ENCODE data around the genes POTEB2, GOLGA6L22, TUBGCP5, GOLGA8S and MAGEL2.

DNA sequence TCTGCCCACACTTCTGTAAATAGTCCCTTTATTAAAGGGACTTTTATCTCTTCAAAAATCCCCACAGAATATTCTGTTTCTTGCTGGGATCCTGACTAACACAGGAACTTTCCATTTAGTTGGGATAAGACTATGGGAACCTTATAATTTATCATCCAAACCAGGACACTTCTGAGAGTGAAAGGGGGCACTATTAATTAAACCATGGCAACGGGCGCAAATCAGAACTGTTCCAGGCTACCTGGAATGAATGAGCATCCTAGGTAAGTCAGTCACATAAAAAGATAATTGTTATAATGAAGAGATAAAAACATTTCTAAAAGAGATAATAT lies 315.4 kb downstream of the GOLGA6L6 start:
- PRO-cap: no peak
- RRBS: no CpG with 5 or more reads among the region's 2 CpGs

GRCh38 chr15:20866023-20866753 lies at the start of gene POTEB2:
POTEB2 (minus strand) TSS chr15:20866314.
- PRO-cap: no peak
- RRBS: no CpG with 5 or more reads among the region's 30 CpGs

DNA sequence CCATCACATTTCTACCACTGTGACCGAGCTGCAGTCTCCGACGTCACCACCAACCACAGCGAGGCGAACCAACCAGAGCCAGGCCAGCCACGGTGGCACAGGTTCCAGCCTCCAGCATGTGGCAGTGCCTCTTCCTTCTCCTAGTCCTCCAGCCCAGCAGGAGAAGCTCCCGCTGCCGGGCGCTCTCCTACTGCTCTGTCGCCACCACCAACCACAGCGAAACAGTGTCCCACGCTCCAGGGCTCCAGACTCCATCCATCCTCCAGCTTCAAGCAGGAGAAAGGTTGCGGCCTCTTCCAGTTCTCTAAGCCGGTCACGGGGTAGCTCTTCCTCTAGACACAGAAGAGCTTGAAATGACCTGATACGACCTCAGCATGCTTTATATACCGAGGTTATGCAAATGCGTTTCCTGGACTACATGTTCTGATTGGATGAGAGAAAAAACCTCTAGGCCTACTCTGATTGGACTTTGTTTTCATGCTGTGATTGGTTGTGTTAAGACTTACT lies 177.7 kb downstream of the POTEB3 start:
- PRO-cap: no peak
- RRBS: 91% methylated on average over 5 of the region's 18 CpGs

DNA sequence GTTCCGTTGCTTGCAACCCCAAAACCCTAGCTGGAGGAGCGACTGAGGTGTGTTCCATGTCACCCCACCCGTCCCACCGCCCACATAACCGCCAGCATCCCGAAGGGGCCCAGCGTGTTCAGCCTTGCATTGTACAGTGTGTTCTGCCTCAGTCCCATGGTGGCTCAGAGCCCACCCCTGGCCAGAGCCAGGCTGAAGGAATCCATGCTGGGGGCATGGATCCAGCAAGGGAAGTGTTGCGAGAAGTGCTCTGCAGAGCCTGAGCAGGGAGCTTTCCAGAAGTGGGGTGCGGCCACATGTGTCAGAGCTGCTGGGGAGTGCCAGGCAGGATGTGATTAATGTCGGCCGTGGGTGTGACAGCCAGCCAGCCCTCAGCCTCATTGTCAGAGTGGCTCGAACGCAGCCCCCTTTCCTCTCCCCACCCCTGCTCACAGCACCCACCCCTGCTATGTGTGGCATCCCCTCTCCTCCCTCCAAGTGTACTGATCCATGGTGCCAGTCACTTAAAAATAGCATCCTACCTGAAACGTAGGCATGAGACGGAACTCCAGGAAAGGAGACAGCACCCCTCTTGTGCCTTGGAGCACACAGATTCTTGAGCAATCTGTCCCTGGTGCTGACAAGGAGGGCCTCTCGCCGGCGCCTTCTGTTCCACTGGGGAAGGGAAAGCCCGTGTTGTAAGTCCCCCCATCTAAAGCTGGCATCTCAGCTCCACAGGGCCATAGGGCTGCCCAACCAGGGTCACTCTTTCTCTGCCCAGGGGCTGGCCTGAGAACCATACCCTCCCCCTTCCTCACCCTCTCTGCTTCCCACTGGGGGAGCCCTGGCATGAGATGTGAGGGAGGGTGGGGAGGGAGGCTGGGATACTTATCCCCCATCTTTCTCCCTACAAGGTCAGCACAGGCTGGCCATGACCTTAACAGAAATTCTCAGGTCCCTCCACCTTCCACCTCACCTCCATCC lies 145.0 kb downstream of the OR4N4 start:
- PRO-cap: no peak
- RRBS: no CpG with 5 or more reads among the region's 19 CpGs

DNA sequence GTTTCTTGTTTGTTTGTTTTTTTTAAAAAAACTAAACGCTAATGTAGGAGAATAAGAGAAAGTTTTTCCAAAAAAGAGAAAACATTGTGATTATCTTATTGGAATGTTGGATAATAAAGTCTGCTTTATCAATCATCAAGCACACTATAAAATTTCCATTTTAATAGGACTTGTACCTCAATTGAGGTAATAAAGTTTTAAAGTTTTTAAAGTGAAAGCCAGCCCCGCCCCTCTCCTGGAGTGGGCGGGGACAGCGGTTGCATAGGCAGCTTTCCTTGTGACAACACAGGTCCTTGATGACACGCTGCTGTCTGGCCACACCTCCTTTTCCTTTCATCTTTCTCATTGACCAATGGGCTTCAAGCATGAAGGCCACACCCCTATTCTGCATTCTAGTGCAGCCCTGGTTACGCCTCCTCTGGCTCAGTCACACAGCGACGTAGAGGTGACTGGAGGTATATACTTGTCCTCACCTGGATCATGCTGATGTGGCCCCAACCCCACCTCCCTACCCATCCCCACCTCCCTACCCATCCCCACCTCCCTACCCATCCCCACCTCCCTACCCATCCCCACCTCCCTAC lies at the start of gene GOLGA6L22:
Gene GOLGA6L22 (plus strand): TSS at position 390 of the 584 bp plus-strand sequence.
- PRO-cap: no peak
- RRBS: no CpG with 5 or more reads among the region's 8 CpGs

- PRO-cap: no peak
- RRBS: no CpG with 5 or more reads among the region's 5 CpGs
These were observed 24.6 kb downstream of the CYFIP1 start for GRCh38 chr15:22955542-22955990.

- PRO-cap: bidirectional peak, plus-strand start at chr15:23039698, minus-strand start at chr15:23039569
- RRBS: no CpG with 5 or more reads among the region's 103 CpGs
These were observed at the start of gene TUBGCP5 for GRCh38 chr15:23038583-23039828. TUBGCP5 (minus strand) TSS chr15:23039569.

DNA sequence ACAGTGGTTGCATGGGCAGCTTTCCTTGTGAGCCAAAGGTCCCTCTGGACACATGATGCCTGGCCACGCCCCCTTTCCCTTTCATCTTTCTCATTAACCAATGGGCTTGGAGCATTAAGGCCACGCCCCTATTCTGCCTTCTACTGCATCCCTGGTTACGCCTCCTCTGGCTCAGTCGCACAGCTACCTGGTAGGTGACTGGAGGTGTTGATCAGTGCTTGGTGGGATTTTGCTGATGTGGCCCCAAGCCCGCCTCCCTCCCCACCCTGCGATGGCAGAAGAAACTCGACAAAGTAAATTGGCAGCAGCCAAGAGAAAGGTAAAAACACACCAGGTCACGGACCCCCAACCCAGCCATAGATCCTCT lies at the start of gene GOLGA8S:
Gene GOLGA8S (plus strand): TSS at position 174 of the 367 bp plus-strand sequence.
- PRO-cap: no peak
- RRBS: no CpG with 5 or more reads among the region's 8 CpGs

GRCh38 chr15:23647436-23648468 lies at the start of gene MAGEL2:
MAGEL2 (minus strand) TSS chr15:23647867.
- PRO-cap: no peak
- RRBS: 46% methylated on average over 18 of the region's 37 CpGs

DNA sequence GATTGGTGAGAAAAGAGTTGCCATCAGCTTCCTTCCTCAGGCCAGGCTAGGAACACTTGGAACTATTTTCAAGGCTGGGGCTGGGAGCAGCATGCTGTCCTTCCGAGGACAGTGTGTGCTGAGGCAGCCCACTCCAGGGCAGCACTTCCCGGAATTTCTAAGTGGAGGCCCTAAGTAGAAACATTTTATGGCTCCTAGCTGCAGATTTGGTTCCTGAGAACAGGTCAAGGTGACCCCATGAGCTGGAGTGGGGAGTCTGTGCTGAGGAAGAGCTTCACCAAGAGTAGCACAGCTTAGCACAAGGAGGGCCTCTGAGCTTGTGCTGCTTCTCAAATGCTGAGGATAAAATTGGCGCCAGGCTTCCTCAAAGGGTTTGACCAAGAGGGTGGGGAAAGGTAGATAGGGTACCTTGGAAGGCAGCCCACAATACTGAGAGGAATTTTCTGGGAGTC lies 111.1 kb upstream of the NDN start:
- PRO-cap: no peak
- RRBS: 50% methylated on average over 1 of the region's 3 CpGs

DNA sequence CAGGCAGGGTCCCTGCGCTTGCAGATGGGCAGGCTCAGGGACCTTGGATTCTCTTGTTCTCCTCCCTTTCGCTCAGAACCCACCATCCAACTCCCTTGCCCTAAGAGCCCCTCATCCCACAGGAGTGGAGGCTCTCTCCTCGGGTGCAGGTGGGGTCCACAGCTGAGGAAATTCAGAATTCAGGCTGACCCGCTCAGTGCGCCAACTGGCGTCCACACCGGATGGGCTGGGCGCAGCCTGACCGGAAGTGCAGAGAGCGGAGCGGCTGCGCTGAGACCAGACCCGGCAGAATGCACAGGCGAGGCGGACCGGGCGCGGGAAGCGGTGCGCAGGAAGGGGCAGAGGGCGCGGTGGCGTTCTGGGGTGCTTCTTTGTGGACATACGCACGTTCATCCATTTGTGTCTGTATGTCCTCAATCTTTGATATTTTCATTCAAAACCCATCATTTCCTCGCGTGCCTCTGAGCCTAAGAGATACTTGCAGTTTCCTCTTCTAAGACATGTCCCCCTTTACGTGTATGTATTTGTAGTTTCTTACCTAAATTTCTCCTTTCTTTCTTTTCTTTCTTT lies 210.5 kb upstream of the NDN start:
- PRO-cap: no peak
- RRBS: 70% methylated on average over 5 of the region's 28 CpGs

DNA sequence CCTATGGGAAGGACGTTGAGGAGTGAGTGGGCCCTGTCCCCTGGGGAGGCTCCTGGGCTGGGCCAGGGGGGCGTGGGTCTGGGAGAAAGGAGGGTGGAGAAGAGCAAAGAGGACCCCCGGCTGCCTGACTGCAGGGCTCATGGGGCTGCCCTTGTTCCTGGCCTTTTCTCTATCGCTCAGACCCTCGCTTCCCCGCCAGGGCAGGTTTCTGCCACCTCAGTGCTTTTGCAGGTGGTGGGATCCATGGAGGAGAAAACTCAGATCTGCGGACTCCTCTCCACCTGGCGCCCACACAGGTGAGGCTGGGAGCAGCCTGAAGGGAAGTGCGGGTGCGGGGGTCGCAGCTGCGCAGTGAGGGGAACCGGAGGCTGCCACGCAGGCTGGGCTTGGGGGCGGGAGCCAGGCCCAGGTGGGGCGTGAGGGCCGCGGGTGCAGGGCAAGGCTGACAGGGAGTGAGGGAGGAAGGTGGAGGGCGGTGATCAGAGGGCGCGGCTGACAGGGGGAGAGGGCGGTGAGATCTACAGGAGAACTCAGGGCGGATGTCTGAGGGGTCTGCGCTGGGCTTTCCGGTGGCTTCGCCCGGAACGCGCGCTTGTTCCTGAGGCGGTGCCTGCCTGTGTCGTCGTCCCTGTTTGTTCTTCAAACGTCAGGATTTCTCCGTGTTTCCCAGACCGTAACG lies 248.7 kb upstream of the NPAP1 start:
- PRO-cap: no peak
- RRBS: 40% methylated on average over 5 of the region's 37 CpGs

GRCh38 chr15:24915854-24916221 lies 38.9 kb upstream of the SNRPN start:
- PRO-cap: no peak
- RRBS: 40% methylated on average over 2 of the region's 8 CpGs

DNA sequence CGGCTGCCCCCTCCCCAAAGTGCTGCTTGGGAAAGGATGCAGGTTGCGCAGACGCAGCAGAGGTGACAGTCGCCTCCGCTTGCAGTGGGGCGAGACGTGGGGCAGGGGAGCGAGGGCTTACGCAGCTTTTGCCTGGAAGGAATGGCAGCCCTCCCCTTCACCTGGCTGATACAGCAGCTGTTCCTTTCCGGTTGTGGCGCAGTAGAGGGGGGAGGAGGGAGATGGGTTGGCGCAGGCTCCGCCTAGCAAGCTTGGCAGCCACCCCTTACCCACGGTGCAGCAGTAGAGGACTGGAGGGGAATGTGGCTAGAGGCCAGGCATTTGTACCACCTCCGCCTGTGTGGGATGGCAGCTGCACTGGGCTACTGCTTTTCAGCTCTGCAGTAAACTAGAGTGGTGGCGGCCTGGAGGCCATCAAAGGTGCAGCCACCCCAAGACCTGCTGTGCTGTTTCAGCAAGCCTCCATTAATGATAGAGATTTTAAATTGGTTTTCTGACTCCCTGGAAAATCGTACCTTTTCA lies 1.8 kb downstream of the SNRPN start:
- PRO-cap: bidirectional peak, plus-strand start at position 285 of the sequence, minus-strand start at position 195 of the sequence
- RRBS: no CpG with 5 or more reads among the region's 17 CpGs

- PRO-cap: no peak
- RRBS: no CpG with 5 or more reads among the region's 1 CpG
These were observed 27.0 kb downstream of the SNRPN start for GRCh38 chr15:24981929-24982128.

GRCh38 chr15:25404720-25405278 lies 34.0 kb downstream of the UBE3A start:
- PRO-cap: no peak
- RRBS: no CpG with 5 or more reads among the region's 4 CpGs

DNA sequence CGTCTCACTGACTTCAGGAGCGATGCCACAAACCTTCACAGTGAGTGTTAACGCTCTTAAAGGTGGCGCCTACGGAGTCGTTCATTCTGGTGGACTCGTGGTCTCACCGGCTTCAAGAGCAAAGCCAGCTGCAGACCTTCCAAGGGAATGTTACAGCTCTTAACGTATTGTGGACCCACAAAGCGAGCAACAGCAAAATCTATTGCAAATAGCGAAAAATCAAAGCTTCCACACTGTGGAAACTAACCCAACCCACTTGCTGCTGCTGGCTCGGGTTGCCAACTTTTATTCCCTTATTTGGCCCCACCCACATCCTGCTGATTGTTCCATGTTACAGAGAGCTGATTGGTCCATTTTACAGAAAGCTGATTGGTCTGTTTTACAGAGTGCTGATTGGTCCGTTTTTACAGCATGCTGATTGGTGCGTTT lies 64.4 kb upstream of the UBE3A start:
- PRO-cap: no peak
- RRBS: 93% methylated on average over 3 of the region's 14 CpGs

- PRO-cap: no peak
- RRBS: no CpG with 5 or more reads among the region's 18 CpGs
These were observed 32.2 kb downstream of the ATP10A start for GRCh38 chr15:25830630-25831677.

DNA sequence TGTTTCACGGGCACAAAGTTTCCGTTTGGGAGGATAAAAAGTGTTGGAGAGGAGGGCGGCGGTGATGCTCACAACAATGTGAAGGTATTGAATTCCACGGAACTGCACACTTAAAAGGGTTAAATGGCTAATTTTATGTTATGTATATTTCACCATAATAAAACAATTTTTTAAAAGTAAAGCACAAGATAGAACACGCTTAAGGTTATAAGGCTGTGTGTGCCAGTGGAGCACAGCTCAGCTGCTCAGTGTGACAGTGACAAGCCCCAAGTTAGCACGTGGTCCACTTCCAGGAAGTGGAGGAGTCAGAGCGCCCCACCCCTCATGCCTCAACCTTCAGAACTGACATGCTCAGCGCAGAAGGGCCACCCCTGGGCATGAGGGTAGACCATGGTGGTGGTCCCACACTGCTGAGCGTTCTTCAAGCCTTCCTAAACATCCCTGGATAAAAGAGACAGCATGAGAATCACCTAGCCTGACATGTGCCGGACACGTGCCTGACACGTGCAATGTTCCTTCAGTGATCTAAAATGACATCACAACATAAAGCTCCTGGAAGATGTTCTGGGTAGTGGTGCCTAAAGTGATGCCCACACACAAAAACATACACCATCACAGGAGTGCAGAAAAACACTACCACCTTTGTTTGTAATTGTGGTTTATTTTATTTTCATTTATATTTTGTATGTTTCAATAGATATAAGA lies 16.8 kb downstream of the ATP10A start:
- PRO-cap: no peak
- RRBS: no CpG with 5 or more reads among the region's 13 CpGs

DNA sequence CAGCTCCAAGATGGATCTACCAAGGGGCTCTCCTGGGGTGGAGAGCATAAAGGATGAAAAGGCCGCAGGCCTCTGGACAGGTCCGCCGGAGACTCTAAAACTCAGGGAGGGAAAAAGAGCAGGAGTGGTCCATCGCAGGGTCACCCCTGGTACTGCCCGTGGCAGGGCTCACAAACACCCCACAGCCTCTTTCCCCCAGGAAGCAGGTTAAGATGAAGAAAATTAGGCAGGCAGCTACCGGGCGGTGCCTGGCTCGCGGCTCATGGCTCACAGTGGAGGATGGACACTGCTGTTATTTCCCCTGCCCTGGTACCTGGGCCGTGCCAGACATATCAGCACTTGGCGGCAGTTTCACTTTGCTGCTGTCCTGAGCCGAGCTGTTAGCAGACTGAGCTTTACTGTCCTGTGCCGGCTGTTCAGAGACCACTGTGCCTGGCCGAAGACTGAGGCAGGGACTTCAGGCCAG lies 1.3 kb downstream of the ATP10A start:
- PRO-cap: no peak
- RRBS: no CpG with 5 or more reads among the region's 14 CpGs